Airway epithelial cell (primary cell): ENCODE results near the genes ZNF680 and ZNF107.

DNA sequence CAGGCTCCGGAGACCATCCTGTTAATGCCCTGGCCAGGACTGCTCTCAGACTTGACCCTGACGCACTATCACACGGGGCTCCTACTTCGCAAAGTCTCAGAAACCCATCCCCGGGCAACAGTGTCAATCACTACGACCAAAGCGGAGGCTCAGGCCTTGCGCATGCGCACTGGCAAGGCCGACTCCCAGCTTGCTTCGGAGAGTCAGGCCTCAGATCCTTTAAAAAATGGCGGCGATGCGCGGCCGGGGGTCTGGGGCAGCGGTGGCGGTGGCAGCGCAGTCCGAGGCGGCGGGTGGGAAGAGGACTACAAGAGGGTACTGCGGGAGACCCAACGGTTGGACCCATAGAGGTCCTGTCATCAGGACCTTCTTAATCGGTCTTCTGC lies 196.9 kb downstream of the ZNF716 start:
- RAMPAGE, long total RNA, result no peak

DNA sequence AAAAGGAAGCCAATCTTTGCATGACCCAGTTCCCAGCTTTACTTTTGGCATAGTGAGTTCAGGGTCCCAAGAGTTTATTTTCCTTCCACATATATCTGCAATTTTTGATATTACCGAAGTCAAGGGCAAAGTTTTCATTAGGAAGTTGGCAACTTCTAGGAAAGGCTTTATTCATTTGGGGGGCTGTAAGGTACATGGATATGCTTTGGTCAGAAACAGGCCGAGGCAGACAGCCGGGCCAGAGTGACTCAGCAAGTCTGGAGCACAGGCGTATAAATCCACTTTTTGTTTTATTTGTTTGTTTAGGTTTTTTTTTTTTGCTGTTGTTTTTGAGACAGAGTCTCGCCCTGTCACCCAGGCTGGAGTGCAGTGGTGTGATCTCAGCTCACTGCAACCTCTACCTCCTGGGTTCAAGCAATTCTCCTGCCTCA lies 3.7 kb downstream of the ZNF680 start:
- RAMPAGE, long total RNA, result no peak

- RAMPAGE, long total RNA, result no peak
Observed at GRCh38 chr7:64562959-64563494, at the start of gene ZNF680. Gene ZNF680 (minus strand): TSS chr7:64563071.

DNA sequence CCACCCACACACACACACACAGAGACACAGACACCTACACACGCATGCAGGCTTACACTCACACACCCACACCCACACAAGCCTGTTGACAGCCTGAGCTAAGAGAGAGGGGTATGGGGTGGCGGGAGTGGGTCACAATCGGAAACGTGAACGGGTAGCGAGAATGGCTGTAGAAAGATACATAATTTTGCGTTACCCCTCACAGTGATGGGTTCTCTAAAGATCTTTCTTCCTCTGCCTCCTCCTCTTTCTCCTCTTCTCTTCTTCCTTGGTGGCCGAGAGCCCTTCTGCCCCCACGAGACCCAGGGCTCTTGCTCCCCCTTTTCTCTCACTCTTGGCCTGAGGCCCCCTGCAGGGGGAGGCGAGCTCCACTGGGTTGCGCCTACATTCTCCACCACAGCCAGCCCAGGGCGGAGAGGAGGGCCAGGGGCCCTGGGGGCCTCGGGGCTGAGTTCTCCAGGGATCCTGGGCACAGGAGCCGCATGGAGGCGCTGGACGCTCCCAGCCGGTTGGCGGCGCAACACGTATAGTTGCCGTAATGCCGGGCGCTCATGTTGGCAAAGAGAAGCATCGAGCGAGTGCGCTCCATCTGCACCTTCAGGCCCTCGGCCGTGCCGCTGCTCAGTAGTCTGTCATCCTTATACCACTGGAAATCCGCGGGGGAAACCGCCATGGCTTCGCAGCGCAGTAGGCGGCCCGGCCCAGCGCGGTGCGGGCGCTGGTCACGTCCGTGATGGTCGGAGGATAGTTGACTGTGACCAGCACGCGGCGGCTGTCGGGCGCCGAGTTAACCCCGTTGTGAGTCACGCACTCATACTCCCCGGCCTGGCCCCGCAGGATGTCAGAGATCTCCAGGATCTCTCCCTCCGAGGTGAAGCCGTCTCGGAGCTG lies 6.4 kb upstream of the ZNF680 start:
- RAMPAGE, long total RNA, result no peak

GRCh38 chr7:64574445-64575394 lies 11.8 kb upstream of the ZNF680 start:
- RAMPAGE, long total RNA, result no peak

GRCh38 chr7:64613578-64614075 lies 50.8 kb upstream of the ZNF680 start:
- RAMPAGE, long total RNA, result no peak

DNA sequence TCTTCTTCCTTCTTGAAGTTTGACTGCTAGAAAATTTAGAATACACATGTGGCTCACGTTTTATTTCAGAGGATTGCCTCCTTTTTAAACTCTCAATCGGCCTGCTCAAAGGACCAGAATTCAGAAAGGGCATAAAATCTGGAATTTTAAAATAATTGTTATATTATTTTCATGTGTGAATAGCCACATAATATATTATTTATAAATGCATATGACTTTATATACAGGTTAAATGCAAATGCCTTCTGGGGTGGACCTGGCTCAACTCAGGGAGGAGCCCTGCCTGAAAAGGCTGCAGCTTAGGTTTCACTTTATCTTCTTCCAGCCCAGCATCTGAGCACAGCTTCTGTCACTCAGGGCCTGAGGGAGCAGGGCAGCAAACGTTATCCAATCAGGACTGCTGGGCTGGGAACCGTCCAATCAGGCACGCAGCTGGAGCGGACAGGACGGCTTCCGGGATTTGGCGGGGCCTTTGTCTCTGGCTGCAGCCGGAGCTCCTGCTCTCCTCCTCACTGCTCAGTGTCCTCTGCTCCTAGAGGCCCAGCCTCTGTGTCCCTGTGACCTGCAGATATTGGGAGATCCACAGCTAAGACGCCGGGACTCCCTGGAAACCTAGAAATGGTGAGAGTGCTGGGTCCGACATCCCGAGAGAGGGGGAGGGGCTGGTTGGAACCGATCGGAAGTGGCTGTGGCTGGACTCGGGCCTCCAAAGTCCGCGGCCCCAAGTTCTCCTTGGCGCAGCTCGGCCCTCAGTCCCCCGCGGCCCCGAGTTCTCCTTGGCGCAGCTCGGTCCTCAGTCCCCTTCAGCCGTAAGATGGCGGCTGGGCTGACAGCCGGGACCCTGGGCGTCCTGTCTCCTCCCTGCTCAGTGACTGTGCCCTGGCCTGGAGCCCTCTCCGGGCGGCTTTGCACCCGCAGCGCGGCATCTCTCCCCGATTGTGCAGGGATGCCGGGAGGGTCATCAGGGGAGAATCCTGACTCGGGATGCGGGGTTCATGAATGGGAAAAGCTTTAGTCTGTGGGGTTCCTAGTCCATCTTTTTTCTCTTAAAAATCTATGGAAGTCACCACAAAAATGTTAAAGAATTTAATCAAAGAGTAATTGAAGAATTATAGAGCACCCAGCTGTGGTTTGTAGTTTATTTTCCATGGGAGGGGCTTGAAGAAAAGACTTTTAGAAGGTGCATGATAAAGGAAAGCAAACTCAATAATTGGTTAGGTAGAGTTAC lies at the start of gene ZNF107:
Gene ZNF107, plus strand, starts transcription at position 469 of the 1,228 bp plus-strand sequence.
- RAMPAGE, long total RNA, result start-site peak on the plus strand centred at position 462 of the sequence, 54 bp wide, 24 and 58 reads in 2 replicates

DNA sequence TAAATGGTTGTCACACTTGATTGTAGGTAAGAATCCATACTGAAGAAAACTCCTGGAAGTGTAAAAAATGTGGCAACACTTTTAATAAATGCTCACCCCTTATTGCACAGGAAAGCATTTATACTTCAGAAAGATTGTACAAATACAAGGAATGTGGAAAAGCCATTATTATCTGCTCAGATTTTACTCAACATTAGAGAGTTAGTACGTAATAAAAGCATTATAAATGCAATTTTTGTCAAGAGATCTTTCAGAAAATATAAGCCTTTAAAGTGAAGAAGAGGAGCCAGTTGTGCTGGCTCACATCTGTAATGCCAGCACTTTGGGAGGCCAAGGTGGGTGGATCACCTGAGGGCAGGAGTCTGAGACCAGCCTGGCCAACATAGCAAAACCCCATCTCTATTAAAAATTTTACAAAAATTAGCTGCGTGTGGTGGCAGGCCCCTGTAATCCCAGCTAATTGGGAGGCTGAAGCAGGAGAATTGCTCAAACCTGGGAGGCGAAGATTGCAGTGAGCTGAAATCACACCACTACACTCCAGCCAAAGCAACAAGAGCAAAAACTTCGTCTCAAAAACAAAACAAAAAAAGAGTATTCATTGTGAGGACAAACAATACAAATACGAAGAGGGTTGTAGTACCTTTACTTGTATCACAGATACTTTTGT lies 43.8 kb downstream of the ZNF107 start:
- RAMPAGE, long total RNA, result no peak

GRCh38 chr7:64888588-64889793 lies 14.1 kb upstream of the ZNF273 start:
- RAMPAGE, long total RNA, result no peak

- RAMPAGE, long total RNA, result no peak
Observed at GRCh38 chr7:64997138-64997762, 9.2 kb downstream of the ERV3-1 start.

- RAMPAGE, long total RNA, result no peak
Observed at GRCh38 chr7:65037867-65038735, 31.6 kb upstream of the ERV3-1 start.

DNA sequence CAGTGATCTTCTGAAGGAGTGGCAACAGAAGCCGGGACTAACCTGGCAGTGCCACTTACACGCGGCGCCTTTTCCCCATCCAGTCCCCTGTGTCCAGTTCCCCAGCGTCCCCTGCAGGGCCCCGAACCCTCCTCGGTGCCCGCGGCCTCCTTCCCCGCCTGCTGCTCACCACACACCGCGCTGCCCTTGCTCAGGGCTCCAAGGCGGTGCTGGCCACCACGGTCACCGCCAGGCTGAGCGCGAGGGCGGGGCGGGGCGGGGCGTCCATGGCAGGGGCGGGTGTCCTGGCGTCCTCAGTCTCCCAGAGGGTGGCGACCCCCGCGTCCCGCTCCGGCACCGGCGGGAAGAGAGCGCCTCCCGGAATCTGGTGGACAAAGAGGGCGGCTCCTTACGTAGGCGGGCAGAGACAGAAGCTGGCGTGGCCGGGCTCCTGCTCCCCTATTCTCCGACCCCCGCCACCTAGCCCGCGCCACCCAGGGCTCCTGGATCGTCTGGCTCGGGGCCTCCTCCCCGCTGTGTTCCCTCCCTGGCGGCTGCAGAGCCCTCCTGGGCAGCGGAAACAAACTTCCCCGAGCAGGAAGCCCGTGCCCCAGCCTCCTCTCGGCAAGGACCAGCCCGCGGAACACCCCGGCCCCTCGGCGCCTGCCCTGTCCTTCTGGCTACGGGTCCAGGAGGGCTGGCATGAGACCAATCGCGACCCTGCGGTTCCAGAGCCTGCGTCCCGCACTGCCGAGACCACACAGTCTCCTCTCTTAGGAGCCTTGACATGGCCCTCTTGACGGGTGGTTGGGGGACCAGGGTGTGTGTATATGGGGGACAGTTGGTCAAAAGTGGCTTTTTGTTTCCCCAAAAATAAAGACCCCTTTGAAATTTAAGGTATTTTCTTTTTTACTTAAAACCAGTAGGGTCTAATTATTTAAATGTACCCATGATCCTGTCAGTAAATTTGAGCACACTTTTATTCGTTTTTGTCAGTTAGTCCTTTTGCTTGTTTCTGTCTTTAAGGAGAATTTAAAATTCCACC lies 133.8 kb upstream of the ZNF92 start:
- RAMPAGE, long total RNA, result no peak

- RAMPAGE, long total RNA, result no peak
Observed at GRCh38 chr7:65770188-65771261, 102.3 kb upstream of the VKORC1L1 start.

DNA sequence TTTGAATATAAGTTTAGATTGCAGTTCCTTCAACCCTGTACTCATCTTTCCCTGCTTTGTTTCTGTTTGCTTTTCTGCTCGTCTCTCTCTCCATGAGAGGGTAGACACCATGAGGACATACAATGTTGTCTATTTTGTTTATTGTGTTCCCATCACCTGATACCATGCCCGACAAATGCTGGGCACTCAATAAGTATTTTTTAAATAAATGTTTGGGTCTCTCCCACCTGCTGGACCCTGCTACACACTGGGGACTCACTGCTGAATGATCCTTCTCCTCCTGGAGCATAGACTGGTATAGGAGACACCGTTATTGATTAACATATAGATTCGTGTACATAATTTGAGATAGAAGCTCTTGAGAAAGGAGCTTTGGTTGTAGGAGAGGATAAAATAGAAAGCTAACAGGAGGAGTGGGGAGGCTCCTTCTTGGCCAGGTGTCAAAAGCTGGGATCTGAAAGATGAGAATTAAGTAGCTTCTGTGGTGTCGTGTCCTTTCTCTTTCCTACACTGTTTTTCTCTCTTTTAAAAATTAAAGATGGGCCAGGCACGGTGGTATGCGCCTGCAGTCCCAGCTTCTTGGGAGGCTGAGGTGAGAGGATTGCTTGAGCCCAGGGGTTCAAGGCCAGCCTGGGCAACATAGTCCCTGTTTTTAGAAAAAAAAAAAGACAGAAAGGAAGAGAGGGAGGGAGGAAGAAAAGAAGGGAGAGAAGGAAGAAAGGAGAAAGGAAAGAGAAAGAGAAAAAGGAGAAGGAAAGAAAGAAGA lies 47.5 kb downstream of the VKORC1L1 start:
- RAMPAGE, long total RNA, result no peak

DNA sequence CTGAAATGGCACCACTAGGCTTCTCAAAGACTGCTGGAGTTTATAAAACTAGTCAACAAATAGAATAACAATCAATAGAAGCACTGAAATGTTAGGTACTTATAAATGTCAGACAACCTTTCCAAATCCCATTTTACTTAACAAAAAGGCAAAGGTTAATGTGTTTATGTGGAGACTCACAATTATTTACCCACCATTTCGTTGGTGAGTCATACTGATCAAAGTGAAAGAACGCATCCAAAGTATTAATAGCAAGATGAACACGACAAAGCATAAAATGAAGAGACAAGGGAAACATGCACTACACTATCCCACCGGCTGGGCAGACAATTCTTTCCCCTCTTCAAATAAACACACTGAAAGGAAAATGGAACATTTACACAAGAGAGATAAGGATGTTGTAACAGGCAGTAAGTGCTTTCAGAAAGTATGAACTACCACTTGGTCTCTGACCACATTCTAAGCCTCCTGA lies 189.0 kb upstream of the KCTD7 start:
- RAMPAGE, long total RNA, result no peak

DNA sequence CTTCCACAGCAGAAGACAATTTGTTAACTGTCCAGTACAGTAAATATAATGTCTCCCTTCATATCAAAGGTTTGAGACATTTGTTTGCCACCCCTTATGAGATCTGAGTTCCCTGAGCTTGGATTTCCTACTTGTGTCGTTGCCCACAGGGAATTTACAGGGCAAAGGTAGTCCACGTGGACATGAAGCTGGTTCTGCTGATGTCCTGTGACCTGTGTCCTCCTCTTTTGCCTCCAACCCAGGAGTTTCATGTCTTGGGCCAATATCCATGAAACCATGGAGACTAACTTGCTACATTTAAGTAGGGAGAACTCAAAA lies 172.3 kb upstream of the KCTD7 start:
- RAMPAGE, long total RNA, result no peak

- RAMPAGE, long total RNA, result no peak
Observed at GRCh38 chr7:66680786-66681374, 52.2 kb downstream of the KCTD7 start.

GRCh38 chr7:66904324-66905096 lies 16.5 kb upstream of the TMEM248 start:
- RAMPAGE, long total RNA, result no peak

GRCh38 chr7:66975437-66975564 lies 20.1 kb downstream of the SBDS start:
- RAMPAGE, long total RNA, result no peak

GRCh38 chr7:66993830-66994029 lies 1.7 kb downstream of the SBDS start:
- RAMPAGE, long total RNA, result no peak